A172 (cell line): ENCODE data around the gene LRRC30.

DNA sequence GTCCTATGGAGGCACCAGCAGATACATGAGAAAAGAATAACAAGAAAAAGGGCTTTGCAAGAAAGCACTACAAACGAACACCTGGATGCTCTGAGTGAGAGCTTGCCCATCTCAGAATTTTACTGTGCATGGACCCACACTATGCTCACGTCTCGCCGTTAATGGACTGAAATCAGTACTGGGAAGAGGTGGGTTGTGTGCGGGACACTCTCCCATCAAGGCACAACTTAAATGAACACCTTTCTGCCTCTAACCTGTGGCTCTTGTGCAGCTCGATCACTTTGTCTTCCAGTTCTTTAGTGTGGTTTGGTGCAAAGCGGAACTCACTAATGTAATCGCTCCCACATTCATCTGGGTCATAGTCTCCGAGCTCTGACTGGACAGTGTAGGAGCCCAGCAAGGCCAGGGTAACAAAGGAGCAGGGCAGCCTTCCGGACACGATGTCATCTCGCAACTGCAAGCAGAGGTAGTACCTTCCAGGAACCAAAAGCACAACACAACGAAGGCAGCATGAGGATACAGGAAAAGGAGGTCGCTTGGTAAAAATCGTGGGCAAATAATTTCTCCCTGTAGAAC lies 110.1 kb downstream of the EPB41L3 start:
- RAMPAGE, long total RNA = no peak

DNA sequence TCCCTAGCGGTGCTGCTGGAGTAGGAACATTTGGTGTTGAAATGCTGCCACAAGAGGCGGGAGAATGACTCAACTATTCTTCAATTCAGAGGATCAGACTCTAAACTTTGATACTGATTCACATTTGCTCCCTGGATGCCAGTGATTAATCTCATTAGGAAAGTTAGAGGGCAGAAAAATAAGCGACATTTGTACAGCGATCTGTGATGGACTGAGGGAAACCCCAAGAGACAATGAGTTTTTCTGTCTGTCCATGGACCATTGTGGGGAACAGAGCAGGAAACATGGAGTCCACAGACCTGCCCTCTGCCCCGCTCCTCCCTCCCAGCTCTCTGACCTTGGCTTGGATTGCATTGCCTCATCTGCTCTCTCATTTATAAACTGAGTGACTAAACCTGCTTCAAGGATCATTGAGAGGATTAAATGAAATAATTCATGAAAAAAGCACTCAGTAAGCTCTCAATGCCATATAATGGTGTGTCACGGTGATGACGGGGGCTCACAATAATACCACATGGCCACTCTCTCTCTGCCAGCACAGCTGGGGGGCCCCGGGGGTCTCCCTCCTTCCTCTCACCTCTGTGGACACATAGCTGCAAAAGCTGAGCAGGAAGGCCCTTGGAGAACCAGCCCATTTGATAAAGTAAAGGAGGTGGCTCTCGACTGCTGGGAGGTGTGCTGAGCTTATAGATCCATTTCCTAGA lies 12.8 kb upstream of the EPB41L3 start:
- RAMPAGE, long total RNA = no peak

DNA sequence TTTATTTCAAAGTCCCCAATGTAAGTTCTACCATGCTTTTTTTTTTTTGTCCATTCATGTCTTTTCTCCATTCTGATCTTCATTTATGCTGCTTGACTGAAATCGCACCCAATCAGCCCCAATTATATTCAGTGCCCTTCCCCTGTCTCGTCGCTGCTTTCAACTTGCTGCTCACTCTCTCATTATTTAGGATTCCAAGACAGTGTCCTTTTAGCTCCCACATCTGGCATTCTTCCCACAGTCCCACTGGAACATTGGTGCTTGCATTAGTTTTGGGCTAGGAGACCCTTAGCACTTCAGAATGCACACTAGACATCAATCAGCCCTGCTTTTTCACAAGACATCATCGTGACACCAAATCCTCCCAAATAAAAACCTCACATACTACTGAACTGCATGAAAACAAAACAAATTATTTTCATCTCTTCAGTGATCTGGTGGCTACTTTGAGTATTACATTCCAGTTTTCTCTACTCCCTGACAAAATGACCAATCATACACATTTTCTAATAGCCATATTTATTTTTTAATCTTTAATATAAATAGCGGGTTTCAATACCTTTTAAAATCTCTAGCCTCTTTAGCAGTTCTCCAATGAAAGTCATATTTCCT lies 82.2 kb upstream of the EPB41L3 start:
- RAMPAGE, long total RNA = no peak

GRCh38 chr18:6058885-6059221 lies 163.5 kb upstream of the TMEM200C start:
- RAMPAGE, long total RNA = no peak

DNA sequence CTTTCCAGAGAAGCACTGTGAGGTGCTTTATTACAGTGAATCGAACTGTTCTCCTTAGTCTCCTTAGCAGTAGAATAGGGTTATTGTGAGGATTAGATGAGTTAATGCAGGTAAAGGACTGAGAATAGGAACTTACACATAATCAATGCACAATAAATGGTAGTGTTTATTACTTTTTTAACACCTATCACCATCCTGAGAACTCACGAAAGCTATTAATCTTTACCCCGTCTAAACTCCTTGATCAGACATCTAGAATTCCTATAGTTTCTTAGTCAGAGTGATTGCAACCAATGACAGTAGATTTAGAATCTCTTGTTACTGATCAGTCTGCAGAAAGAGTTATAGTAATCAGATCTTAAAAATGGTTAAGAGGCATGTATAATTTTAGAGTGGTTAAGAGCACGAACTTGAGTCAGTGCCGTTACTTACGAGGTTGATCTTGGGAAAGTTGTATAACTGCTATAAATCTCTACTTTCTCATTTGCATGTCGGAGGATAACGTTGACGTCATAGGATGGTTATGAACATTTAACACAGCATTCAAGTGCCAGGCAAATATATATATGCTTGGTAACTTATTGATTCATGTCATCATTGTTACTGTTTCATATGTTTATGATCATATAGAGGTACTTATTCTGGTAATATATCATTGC lies 146.1 kb downstream of the ARHGAP28 start:
- RAMPAGE, long total RNA = no peak

DNA sequence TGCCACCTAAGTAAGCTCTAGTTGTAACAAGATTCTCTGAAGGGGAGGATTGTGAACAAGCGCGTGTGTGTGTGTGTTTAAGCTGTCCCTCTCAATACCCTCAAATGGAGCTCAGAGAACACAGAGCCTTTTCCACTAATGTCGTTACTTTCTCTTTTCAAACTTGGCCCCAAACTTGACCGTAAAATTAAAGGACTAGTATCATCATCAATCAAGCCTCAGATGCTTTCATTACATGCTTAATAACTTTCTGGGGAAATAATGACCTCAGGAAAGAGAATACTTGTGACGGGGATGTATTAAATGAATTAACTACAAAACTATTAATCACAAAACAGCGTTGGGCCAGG lies 155.8 kb downstream of the ARHGAP28 start:
- RAMPAGE, long total RNA = no peak

GRCh38 chr18:7230536-7231512 lies at the start of gene LRRC30:
Gene LRRC30 (plus strand): TSS chr18:7231089.
- RAMPAGE, long total RNA = no peak

DNA sequence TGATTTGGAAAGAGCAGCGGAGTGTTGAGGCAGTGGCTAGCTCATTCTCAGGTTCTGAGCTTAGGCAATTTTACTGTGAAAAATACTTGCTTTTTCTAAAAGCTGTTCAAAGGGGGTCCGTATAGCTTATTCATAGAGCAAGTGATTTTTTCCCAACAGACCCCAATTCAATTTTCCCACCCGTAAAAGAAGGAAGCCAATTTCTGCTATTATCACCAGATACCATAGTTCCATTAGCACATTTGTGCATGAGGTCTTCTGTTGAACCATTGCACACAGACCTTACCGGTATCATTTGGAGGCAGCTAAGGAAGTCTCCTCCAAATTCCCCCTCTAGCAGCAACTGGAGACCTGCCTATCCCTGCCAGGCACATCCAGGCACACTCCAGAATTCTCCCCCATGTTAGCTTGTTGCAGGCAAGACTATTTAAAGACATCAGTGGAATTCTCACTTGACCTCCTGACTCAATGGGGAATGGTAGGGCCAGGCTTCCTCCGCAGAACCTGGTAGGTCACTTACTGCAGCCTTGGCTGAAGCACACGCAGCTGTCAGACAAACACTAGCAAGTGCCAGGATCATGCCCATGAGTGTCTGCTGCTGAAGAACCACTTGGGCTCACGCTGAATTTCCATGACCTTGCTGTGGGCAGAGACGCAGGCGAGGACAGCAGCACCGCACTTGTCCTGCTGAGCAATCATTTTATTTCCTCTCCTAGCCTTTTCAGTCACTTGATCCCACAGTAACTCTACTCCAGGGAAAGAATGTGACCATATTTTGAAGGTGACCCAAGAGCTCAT lies 3.1 kb downstream of the LRRC30 start:
- RAMPAGE, long total RNA = no peak

DNA sequence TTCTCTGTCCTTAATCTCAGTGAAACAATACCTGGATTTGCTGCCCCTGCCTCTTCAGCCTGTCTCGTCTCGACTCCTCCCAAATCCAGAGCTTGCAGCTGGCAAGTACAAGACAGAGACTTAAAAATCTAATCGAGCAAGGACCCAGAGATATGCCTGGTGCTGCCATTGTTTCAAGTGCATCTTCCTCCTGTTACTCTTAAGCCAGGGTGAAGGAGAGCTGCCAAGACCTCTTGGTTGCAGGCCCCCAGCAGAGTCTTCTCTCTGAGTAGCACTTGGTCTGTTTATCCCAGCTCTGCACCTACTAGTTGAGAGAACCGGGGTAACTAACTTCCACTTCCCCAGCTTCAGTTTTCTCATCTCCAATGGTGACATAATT lies 59.3 kb downstream of the LRRC30 start:
- RAMPAGE, long total RNA = no peak

DNA sequence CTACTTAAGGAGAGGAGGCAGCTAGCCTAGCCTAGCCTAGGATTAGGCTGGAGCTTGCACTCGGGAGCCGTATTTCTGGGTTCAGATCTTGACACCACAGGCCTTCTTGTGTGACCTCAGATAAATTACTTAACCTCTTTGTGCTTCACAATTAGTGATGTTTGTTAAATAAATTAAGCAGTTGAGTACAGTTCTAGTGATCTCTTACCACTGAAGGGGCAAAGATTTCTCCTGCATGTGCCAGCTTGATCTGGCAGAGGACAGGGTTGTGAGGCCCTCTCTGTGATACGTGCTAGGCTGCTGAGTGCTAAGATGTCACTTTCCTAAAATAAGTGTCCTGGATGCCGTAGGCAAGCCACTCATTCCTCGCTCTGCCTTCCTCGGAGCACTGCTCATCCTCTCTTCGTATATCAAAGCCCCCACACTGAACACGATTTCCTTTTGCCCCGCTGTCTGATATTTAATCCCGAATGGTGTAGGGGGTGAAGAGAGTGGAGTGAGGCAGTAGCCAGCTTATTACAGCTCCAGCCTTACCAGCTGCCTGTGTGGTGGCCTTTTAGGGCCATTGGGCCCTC lies 40.4 kb downstream of the PTPRM start:
- RAMPAGE, long total RNA = no peak

DNA sequence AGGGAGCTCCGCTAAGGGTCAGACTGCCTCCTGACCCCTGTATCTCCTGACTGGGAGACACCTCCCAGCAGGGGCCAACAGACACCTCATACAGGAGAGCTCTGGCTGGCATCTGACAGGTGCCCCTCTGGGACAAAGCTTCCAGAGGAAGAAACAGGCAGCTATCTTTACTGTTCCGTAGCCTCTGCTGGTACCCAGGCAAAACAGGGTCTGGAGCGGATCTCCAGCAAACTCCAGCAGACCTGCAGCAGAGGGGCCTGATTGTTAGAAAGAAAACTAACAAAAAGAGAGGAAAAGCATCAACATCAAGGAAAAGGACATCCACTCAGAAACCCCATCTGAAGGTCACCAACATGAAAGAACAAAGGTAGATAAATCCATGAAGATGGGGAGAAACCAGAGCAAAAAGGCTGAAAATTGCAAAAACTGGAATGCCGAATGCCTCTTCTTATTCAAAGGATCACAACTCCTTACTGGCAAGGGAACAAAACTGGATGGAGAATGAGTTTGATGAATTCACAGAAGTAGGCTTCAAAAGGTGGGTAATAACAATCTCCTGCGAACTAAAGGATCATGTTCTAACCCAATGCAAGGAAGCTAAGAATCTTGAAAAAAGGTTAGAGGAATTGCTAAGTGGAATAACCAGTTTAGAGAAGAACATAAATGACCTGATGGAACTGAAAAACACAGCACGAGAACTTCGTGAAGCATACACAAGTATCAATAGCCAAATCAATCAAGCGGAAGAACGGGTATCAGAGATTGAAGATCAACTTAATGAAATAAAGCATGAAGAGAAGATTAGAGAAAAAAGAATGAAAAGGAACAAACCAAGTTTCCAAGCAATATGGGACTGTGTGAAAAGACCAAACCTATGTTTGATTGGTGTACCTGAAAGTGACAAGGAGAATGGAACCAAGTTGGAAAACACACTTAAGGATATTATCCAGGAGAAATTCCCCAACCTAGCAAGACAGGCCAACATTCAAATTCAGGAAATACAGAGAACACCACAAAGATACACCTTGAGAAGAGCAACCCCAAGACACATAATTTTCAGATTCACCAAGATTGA lies 145.2 kb downstream of the PTPRM start:
- RAMPAGE, long total RNA = no peak

GRCh38 chr18:8034563-8034789 lies 467.4 kb downstream of the PTPRM start:
- RAMPAGE, long total RNA = no peak

GRCh38 chr18:8179842-8180402 lies 429.3 kb upstream of the RAB12 start:
- RAMPAGE, long total RNA = no peak

- RAMPAGE, long total RNA = no peak
Measured at GRCh38 chr18:8253045-8253497, 356.2 kb upstream of the RAB12 start.

GRCh38 chr18:8302132-8302704 lies 307.0 kb upstream of the RAB12 start:
- RAMPAGE, long total RNA = no peak

DNA sequence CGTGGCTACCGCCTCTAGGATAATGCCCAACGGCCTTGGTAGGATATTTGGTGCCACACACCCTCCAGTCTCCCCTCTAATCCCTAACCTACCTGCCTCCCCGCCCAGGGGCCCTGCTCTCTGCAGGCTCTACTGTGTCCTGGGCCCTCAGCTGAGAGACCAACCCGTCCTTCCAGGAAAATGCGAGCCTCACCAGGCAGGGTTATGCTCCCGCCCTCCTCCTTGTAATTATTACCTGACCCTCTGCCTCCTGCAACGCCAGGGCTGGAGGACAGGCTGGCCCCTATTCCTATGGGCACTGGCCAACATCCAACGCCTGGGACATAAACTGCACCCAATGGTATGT lies 1.5 kb upstream of the MTCL1 start:
- RAMPAGE, long total RNA = no peak

DNA sequence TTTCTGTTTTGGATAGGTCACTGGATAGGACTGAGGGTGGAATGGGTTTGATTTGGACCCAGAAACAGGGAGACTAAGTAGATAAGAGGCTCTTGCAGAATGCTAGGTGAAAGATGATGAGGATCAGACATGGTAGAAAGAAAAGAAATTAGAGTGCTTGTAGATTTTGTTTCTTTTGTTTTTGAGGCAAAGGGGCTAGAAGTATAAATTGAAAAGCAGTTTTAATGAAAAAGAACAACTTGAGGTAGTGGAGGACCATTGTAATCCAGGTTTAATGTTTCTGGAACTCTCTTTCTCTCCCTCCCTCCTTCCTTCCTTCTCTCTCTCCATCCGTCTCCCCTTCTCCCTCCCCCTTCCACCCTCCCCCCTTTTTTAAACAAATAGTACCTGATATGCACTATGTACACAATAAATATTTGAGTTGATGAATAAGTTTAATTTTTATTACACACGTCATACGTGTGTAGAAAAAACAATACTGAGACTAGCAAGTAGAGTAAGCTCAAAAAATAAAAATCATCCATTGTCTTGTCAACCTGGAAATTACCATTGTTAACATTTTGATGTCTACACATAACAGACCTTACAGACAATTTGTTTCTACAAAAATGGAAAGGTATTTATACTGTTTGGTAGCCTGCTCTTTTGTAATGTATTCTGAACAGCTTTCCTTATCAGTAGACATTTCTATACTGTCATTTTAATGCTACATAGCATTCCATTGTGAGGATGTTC lies 2.0 kb downstream of the NDUFV2 start:
- RAMPAGE, long total RNA = no peak

- RAMPAGE, long total RNA = no peak
Measured at GRCh38 chr18:9428787-9429406, 46.4 kb upstream of the RALBP1 start.

GRCh38 chr18:9592567-9592924 lies 21.8 kb downstream of the PPP4R1 start:
- RAMPAGE, long total RNA = no peak

- RAMPAGE, long total RNA = no peak
Measured at GRCh38 chr18:9615904-9616493, 1.6 kb upstream of the PPP4R1 start.